Peyer's patch (tissue), 4 donors: ENCODE data around the genes MIEF2, TVP23B and FAM83G.

DNA sequence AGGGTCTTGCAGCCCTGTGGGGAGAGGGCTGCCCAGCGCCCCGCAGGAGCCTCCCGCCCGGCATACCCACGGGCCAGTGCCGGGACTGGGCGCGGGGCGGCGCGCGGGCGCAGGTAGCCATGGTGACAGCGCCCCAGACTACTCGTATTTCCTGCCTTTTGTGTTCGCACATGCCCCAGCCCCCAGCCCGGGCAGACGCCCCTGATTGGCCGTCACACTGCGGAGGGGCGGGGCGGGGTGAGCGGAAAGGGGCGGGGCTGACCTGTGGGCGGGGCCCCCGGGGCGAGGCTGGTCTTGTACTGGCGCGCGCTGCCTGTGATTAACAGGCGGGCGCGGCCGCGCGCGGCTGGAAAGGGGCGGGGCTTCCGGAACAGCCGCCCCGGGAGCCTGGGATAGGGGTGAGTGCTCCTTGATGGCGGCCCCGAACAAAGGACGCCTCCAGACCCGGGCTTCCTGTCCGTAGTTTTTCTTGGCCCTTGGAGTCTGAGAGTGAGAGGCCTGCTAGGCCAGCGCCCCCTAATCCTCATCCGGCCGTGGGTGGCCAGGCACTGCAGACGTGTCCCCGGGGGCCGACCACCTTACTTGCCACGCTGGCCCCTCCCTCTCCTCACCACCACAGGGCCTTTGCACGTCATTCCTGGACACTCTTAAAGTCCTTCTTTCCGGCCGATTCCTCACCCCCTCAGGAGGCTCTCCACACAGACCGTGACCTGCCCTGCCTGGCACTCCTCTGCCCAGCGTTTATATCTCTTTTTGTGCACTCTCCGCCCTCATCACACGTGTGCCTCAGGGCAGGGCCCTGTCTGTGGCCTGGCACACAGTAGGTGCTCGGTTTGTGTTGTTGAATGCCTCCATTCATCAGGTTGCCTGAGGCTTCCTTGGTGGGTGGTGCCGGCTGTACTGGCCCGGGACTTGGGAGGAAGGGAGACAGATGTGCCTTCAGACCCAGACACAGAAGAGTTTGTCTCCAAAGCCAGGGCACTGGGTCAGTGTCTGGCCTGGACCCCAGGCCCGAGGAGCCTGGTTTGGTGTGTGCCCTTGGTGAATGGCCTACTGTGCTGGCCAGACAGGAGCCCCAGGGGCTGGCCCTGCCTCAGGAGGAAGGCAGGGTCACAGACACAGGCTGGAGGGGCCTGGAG, 71.2 kb downstream of the RAI1 start:
- PRO-cap = bidirectional peak, plus-strand start at position 412 of the sequence, minus-strand start at position 134 of the sequence
- RAMPAGE, long total RNA, 4 experiments = no peak in any of the 4 experiments

- PRO-cap = no peak
- RAMPAGE, long total RNA, 4 experiments = no peak in any of the 4 experiments
These were observed 76.1 kb downstream of the RAI1 start for GRCh38 chr17:17757307-17757816.

DNA sequence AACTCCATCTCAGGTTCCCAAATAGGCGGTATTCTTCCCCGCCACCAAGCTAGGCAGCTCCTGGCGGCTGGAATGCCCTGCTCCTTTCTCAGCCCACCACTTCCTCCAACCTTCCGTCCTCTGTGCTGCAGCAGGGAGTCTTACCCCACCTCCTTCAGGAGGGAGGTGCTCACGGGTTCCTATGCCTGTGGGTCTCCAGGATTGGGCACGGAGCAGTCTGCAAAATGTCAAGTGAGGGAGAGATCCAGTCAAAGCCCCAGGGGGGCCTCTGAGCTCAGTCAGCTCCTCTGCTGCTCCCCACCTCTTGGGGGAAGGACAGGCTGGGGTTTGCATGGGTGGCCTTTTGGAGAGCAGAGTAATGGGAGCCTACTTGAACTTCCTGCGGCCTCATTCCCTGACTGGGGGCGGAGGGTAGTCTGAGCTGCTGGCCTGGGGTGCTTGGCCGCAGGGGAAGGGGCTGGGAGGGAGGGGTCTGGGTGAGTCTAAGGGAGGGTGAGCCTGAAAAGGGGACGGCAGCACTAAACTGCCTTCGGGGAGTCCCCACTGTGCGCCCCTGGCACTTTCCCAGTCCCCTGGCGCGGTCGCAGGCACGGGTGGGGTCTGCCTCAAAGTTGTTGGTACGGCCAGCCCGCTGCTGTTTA, 55.5 kb downstream of the SREBF1 start:
- PRO-cap = no peak
- RAMPAGE, long total RNA, 4 experiments = no peak in any of the 4 experiments

DNA sequence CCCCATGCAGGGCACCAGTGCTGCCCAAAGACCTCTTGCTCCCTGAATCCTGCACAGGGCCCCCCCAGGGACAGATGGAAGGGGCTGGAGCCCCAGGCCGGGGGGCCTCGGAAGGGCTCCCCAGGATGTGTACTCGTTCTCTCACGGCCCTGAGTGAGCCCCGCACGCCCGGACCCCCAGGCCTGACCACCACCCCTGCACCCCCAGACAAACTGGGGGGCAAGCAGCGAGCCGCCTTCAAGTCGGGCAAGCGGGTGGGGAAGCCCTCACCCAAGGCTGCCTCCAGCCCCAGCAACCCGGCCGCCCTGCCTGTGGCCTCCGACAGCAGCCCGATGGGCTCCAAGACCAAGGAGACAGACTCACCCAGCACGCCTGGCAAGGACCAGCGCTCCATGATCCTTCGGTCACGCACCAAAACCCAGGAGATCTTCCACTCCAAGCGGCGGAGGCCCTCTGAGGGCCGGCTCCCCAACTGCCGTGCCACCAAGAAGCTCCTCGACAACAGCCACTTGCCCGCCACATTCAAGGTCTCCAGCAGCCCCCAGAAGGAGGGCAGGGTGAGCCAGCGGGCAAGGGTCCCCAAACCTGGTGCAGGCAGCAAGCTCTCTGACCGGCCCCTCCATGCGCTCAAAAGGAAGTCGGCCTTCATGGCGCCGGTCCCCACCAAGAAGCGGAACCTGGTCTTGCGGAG, 40.7 kb downstream of the SREBF1 start:
- PRO-cap = no peak
- RAMPAGE, long total RNA, 4 experiments = start-site peak on the plus strand in 1 of 4 experiments, centred at position 283 of the sequence, 15 reads per replicate

GRCh38 chr17:17805574-17806342, 31.0 kb downstream of the SREBF1 start:
- PRO-cap = no peak
- RAMPAGE, long total RNA, 4 experiments = start-site peak on the plus strand in 1 of 4 experiments, at chr17:17806021-17806102 at its widest, 21 reads per replicate

GRCh38 chr17:17810775-17811218, 26.0 kb downstream of the SREBF1 start:
- PRO-cap = no peak
- RAMPAGE, long total RNA, 4 experiments = no peak in any of the 4 experiments

GRCh38 chr17:17811219-17811832, 25.5 kb downstream of the SREBF1 start:
- PRO-cap = no peak
- RAMPAGE, long total RNA, 4 experiments = no peak in any of the 4 experiments

DNA sequence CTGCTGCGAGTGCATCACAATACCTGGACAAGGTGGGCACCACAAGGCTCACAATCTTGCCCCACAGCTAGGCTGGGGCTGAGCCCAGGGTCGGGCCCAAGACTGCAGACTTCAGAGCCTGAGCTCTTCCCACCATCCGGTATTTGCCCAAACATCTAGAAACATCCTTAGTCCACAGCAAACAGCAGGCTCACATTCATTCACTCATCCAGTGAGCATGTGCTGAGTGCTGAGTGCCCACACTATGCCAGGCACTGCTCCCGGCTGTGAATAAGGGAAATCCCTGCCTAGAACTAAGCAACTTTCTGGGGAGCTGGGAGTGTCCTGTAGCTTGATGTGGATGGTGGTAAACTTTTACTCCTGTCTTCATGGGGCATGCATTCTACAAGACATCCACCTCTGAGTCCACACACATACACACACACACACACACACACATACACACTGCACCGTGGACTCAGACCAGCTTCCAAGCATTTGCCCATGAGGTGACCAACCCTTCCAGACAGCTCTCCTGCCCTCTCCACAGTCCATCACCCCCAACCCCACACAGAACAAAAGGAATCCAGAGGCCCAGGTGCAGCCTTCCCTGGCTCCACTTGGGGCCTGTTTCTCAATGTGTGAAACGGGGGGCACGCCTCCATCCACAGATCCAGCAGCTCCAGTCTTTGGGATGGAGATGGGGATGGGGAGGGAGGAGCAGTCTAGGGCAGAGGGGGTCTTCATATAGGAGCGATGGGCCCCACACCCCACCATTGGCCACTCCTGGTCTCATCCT, 15.9 kb downstream of the SREBF1 start:
- PRO-cap = no peak
- RAMPAGE, long total RNA, 4 experiments = no peak in any of the 4 experiments

- PRO-cap = no peak
- RAMPAGE, long total RNA, 4 experiments = no peak in any of the 4 experiments
These were observed 6.3 kb upstream of the SREBF1 start for GRCh38 chr17:17842987-17843626.

DNA sequence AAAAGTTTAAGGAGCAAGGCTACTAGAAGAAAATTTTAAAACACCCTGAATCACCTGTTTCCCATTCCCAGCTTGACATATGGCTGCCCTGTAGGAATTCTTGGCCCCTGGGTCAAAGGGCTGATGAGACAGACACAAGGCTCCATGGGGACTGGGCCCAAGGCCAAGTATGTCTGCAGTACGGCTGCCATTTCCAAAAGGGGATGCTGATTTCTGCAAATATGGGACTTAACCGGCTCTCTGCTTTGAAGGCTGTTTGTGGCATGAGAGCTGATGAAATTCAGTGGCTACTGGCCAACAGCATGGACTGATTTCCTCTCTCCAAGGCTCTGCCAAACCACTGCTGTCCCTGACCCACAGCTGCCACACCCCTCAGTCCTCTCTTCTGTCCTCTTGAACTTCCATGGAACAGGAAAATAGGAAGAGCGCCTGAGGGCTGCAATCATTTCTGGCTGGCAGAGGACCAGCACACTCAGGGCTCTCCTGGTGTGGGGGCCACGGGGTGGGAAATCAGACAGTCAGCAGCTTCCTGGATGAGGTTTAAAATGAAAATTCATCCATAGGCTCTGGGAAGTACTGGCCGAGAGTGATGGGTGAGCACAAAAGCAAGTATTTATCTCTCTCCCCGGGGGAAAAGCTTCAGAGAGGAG, 63.9 kb upstream of the SREBF1 start:
- PRO-cap = unidirectional peak, plus-strand start at position 446 of the sequence
- RAMPAGE, long total RNA, 4 experiments = no peak in any of the 4 experiments

DNA sequence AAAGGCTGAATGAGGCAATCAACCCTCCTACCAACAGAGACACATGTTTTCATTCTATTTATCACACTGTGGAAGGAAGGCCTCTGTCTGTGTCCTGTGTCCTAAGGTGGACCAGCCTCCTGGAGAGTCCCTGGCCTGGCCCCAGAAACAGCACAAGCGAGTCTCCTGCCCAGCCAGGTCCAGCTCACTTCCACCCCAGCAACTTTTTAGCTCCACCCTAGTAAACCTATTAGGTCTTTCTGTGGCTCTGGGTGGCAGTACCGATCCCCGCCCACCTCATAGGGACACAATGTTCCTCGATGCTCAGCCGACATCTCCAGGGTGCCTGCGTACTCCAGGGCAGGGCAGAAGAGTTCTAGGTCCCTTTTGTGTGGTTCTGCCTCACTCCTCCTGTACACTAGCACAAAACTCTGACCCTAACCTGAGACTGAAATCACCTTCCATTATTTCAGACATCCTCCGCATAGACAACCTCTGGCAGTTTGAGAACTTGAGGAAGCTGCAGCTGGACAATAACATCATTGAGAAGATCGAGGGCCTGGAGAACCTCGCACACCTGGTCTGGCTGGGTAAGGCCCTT, 10.8 kb downstream of the DRC3 start:
- PRO-cap = no peak
- RAMPAGE, long total RNA, 4 experiments = no peak in any of the 4 experiments

DNA sequence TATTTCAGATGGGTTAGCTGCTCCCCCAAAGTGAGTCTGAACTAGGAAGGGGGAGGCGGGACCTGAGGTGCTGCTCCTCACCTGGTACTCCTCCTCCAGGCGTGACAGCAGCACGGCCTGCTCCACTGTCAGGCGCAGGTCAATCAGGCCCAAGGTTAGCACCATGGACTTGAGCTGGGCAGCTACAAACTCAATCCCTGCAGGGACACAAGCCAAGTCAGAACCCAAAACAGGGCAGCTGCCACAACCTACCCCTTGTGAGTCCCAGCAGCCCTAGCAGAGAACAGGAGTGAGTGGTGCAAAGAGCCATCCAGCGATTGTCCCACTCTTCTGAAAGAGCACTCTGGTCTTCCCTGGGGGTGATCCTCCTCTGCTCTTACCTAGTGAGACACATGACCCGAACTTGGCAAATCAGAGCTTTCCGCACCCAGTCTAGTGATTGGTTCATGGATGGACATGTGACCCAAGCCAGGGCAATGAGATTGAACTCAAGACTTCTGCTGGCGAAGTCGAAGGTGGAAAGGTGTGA, 17.9 kb downstream of the ATPAF2 start:
- PRO-cap = no peak
- RAMPAGE, long total RNA, 4 experiments = no peak in any of the 4 experiments

DNA sequence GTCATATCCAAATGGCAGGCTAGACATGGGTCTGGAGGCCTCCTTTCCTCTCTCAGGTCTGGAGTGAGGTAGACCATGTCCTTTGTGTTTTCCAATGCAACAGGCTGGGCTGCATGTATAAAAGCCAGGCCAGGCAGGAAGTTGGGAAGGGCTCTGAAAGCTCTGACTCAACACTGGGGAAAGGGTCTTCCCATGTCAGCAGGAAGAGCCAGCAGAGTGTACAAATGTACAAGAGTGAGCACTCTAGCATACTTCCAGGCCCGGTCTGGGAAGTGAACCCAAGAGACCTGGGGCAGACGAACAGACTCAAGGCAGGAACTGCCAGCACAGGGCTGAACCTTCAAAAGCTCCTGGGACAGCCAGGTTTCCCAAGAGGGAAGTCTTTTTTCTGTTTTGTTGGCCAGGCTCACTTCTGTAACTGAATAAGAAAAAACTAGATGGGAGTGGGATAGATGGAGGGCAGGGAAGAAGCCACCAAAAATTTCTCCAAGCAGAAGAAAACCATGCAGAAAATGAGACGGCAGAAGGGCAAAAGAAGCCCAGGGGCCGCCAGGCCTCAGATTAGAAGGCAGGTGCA, 6.9 kb downstream of the ATPAF2 start:
- PRO-cap = no peak
- RAMPAGE, long total RNA, 4 experiments = no peak in any of the 4 experiments

DNA sequence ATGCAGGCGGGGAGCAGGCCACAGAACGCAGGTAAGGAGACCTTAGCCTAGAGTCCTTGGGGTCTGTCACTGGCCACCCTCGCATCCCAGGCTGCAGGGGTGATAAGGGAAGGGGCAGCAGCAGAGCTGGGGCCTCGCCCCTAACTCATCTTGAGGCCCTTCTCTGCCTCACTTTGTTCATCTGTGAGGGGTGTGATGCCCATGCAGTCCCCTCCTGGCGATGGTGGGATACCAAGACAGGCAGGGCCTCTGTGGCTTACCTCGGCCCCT, 173 bp downstream of the MYO15A start:
- PRO-cap = no peak
- RAMPAGE, long total RNA, 4 experiments = no peak in any of the 4 experiments

DNA sequence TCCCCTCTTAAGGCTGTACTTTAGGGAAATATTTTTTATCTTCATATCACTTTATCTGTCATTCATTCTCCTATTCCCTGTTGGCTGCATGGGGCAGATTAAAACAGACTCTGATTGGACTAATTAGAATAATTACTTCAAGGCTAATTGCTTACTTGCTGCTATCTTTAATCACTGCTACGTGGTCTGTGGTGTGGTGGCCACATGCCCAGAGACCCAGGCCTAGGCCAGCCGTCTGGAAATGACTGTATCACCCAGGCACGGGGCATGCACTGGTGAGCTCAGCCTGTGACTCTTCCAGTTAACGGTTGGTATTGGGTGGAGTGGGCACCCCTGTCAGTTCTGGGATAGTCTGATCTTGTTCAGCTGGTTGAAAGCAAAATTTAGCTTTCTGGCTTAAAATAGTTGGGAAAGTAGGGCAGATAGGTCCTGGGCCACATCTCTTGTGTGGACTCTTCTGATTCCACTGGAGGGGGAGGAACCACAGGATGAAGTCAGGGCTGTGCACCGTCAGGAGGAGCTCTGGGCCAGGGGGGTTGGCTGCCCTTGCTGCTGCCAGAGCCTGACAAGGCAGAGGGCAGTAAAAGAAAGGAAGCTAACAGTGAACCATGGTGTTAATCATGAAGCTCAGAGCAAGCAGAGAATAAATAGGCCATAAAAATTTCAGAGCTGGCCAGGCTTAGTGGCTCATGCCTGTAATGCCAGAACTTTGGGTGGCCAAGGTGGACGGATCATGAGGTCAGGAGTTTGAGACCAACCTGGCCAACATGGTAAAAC, 4.7 kb downstream of the ALKBH5 start:
- PRO-cap = no peak
- RAMPAGE, long total RNA, 4 experiments = no peak in any of the 4 experiments

DNA sequence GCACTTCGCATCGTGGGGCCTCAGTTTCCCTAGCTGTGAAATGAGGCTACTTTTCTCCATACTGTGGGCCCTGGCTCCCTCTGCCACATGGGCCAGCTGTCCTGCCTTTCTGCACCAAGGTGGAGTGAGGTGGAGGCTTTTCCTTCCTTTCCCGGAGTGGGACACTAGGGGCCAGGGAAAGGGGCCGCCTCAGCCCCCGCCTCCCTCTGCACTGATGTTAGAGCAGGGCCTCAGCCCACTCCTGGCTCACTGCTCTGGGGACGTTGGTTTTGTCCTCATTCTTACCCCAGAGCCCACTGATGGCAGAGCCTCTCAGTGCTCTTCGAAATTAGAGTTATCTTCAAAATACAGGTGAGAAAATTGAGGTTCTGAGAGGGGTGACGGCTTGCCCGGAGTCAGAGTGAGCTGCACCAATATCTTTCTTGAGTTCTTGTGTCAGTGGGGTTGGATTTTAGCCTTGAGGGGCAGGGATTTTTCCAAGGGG, 1.2 kb downstream of the LLGL1 start:
- PRO-cap = unidirectional peak, minus-strand start at position 203 of the sequence
- RAMPAGE, long total RNA, 4 experiments = no peak in any of the 4 experiments

GRCh38 chr17:18260165-18261205, at the start of gene MIEF2:
Gene MIEF2, plus strand, starts transcription at chr17:18260662.
- PRO-cap = bidirectional peak, plus-strand start at chr17:18260662, minus-strand start at chr17:18260413; unidirectional peak, plus-strand start at chr17:18260919; unidirectional peak, plus-strand start at chr17:18260997
- RAMPAGE, long total RNA, 4 experiments = start-site peak on the plus strand in 3 of 4 experiments, at chr17:18260565-18260668 at its widest, 7 to 82 reads per replicate

- PRO-cap = no peak
- RAMPAGE, long total RNA, 4 experiments = no peak in any of the 4 experiments
These were observed 25.1 kb upstream of the FBXW10 start for GRCh38 chr17:18718659-18719264.

- PRO-cap = bidirectional peak, plus-strand start at chr17:18781308, minus-strand start at chr17:18781048
- RAMPAGE, long total RNA, 4 experiments = start-site peak on the plus strand in 3 of 4 experiments, at chr17:18781132-18781304 at its widest, 32 to 199 reads per replicate
These were observed at the start of gene TVP23B for GRCh38 chr17:18780832-18781875. Gene TVP23B, plus strand, starts transcription at chr17:18781183.

DNA sequence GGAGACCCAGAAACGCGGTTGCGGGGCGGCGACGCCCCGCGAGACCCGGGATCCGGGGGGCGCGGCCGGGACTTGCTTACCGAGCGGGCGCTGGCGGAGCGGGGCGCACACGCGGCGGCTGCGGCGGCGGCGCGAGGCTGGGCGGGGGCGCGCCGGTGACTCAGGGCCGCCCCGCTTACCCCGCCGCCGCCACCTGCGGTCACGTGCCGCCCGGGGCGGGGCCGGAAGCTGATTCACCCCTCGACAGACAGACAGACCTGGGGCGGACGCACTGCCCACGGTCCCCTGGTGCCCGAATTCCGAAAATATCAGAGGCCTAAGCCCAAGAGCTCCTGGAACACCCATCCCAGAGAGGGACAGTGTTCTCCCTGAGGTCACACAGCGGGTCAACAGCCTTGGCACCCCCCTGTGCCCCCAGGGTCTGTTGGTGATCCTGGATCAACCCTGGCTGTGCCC, at the start of gene FAM83G:
Gene FAM83G, minus strand, starts transcription at position 136 of the 456 bp plus-strand sequence.
- PRO-cap = bidirectional peak, plus-strand start at position 250 of the sequence, minus-strand start at position 162 of the sequence
- RAMPAGE, long total RNA, 4 experiments = no peak in any of the 4 experiments